Hematopoietic multipotent progenitor cell (in vitro differentiated cells): Measurements from ENCODE around the genes PGAP6, WFIKKN1 and METTL26.

- CAGE, long polyA plus RNA = no peak
These were observed 8.9 kb downstream of the RHBDF1 start for GRCh38 chr16:63594-63949.

- CAGE, long polyA plus RNA = no peak
These were observed 1.4 kb upstream of the MPG start for GRCh38 chr16:76565-77113.

GRCh38 chr16:82603-83424, 4.8 kb downstream of the MPG start:
- CAGE, long polyA plus RNA = no peak

DNA sequence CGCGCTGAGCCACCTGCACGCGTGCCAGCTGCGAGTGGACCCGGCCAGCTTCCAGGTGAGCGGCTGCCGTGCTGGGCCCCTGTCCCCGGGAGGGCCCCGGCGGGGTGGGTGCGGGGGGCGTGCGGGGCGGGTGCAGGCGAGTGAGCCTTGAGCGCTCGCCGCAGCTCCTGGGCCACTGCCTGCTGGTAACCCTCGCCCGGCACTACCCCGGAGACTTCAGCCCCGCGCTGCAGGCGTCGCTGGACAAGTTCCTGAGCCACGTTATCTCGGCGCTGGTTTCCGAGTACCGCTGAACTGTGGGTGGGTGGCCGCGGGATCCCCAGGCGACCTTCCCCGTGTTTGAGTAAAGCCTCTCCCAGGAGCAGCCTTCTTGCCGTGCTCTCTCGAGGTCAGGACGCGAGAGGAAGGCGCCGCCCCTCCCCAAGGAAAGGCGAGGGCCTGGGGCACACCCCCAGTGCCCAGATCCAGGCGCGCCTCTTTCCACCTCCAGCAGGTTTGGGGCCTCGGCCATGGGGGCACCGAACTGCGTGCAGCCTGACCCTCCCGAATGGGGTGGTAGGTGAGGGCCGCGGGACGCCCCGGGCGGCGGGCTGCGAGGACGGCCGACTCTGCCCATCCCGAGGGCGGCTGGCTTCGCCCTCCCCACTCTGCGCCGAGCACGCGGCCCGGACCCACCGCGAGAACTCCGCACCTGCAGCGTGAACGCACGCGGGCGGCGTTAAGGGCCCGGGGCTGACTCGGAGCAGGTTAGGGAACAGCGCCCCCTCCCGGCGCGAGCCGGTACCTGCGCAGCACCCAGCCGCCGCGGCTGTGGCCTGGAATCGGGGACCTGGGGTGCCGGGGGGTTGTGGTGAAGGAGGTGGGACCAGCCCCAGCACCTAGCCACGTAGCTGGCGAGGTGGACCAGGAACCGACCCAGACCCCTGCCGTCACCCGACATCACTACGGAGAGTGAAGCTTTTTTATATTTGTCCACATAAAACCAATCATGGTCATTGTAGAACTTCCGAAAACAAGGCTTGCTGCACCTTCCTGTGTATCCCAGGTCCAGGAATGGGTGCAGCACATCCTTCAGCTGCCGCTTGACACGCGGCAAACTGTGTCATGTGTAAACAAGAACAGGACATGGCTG, 923 bp downstream of the HBQ1 start:
- CAGE, long polyA plus RNA = no peak

DNA sequence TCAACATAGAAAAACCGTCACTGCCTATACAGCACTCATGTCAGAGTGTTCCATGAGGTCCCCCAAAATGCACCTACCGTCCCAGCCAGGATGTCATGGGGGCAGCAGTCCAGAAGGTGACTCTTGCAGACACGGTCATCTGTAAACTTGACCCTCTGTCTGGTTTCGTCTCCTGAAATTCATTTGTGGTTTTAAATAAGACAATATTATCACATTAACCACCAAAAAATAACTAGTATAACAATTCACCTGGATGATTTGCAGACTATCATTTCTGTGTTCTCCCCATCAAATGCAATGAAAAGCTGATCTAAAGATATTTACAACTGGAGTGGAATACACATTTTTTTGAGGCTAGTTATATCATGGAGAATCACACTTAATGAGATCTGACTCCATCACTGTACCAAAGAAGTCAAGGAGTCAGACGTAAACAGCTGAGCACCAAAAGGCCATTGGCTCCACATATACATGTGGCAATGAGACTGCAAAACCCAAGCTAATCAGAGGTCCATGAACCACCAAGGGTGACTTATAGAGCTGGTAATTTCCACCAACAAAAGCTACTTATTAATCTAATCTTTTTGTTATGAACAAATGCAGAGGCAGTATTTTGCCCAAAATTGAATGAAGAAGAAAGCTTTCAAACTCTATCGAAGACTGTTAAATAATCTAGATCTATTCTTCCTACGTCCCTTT, 1.9 kb downstream of the LUC7L start:
- CAGE, long polyA plus RNA = no peak

- CAGE, long polyA plus RNA = no peak
These were observed 712 bp upstream of the RGS11 start for GRCh38 chr16:276342-276969.

- CAGE, long polyA plus RNA = no peak
These were observed 746 bp upstream of the MRPL28 start for GRCh38 chr16:371001-371566.

GRCh38 chr16:378910-380070, 2.5 kb downstream of the PGAP6 start:
- CAGE, long polyA plus RNA = no peak

GRCh38 chr16:381782-382650, at the start of gene PGAP6:
Gene PGAP6 (minus strand): TSS chr16:381978.
- CAGE, long polyA plus RNA = no peak

DNA sequence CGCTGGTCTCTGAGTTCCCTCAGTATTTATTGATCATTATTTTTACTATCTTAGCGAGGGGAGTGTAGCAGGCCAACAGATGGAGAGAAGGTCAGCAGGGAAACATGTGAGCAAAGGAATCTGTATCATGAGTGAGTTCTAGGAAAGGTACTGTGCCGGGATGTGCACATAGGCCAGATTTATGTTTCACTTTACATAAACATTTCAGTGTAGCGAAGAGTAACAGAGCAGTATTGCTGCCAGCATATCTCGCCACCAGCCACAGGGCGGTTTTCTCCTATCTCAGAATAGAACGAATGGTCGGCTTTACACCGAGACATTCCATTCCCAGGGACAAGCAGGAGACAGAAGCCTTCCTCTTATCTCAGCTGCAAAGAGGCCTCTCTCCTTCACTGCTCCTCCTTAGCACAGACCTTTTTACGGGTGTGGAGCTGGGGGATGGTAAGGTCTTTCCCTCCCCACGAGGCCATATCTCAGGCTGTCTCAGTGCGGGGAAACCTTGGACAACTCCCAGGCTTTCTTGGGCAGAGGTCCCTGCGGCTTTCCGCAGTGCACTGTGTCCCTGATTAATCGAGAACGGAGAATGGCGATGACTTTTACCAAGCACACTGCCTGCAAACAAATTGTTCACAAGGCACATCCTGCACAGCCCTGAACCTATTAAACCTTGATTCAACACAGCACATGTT, 6.3 kb upstream of the PGAP6 start:
- CAGE, long polyA plus RNA = no peak

GRCh38 chr16:411172-412309, 9.9 kb downstream of the DECR2 start:
- CAGE, long polyA plus RNA = no peak

GRCh38 chr16:537742-538818, 10.6 kb downstream of the CAPN15 start:
- CAGE, long polyA plus RNA = no peak

DNA sequence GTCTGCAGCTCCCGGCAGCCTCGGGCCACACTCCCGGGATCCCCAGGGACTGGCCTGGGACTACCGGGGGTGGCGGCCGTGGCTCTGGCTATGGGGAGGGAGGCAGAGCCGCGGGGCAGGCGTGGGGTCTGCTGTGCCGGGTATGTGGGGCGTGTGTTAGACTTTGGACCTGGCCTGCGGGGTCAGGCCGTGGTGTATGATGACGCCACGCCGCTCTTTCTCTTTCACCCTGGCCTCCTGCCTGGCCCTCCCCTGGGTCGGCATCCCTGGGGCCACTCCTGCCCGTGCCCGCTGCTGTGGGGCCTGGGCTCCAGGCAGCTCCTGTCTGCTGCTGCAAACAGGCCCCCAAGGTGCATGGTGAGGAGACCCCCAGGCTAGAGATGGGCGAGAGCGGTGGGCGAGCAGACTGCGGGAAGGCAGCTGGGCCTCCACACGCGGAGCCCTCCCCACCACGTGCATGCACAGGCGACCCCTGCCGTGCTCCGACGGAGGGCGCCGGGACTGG, 15.8 kb downstream of the CAPN15 start:
- CAGE, long polyA plus RNA = no peak

DNA sequence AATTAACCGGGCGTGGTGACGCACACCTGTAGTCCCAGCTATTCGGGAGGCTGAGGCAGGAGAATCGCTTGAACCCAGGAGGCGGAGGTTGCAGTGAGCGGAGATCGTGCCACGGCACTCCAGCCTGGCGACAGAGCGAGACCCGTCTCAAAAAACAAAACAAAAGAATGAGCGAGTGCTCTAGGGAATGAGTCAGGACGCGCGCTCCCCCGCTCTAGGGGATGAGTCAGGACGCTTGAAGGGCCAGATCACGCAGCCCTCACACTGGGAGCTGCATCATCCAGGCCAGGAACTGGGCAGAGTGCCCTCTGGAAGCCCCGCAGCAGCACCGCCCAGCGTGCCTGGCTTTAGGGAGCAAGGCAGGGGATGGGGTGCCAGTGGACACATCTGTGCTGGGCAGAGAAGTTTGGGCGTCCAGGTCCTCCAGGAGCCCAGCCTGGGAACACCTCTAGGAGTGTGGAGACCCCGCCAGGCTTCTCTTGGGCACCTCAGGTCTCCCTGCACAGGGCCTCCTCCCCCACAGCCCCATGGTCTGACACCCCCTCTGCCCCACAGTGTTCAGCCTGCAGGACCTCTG, 3.9 kb upstream of the WFIKKN1 start:
- CAGE, long polyA plus RNA = no peak

DNA sequence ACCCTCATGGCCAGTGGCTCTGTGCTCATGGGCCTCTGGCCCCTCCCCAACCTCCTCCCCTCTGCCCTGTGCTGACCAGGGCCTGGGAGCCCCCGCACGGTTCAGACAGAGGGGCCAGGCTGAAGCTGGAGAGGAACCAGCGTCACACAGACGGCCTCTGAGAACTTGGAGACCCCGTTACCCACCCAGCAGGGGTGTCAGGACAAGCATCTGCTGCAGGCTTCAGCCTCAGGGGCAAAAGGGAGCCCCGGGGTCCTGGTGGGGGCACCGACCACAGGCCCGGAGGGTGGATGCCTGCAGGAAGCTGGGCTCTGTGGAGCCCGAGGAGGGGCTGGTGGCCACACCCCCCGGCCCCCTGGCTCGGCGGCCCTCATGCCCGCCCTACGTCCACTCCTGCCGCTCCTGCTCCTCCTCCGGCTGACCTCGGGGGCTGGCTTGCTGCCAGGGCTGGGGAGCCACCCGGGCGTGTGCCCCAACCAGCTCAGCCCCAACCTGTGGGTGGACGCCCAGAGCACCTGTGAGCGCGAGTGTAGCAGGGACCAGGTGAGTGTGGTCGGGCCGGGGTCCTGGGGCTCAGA, at the start of gene WFIKKN1:
Gene WFIKKN1 (plus strand): TSS at position 104 of the 578 bp plus-strand sequence.
- CAGE, long polyA plus RNA = no peak

DNA sequence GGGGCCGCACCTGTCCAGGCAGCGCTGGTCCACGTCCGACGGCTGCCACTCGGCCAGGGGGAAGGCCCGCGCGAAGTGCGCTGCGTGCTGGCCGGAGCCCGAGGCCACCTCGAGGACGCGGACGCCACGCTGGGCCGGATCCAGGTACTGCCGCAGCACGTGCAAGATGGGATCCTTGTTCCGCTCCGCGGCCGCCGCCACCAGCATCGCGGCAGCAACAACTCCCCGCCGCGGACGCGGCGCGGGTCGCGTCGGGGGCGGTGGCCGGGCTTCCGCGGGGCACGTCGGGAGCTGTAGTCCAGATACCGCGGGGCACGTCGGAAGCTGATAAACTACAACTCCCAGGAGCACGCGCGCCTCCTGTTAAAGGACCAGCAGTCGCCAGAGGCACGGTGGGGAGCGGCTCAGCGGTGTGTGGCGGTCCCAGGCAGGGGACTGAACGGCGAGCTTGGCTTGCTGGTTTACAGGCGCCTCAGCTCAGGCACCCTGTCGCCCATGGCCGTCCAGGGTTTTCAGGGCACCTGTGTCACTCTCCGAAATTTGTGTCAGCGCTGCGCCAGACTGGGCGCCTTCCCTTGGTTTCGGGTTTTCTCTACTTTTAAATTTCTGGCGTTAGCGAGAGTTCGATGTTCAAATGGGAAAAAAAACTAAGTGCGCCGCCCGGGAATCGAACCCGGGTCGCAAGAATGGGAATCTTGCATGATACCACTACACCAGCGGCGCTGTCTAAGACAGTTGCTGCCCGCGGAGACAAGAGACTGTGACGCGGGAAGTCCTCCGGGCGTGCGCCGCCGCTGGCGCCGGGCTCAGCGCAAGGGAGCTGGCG, at the start of gene METTL26:
Gene METTL26 (minus strand): TSS at position 222 of the 826 bp plus-strand sequence.
- CAGE, long polyA plus RNA = start-site peak on the minus strand centred at position 206 of the sequence, 116 bp wide, 3,148 reads

DNA sequence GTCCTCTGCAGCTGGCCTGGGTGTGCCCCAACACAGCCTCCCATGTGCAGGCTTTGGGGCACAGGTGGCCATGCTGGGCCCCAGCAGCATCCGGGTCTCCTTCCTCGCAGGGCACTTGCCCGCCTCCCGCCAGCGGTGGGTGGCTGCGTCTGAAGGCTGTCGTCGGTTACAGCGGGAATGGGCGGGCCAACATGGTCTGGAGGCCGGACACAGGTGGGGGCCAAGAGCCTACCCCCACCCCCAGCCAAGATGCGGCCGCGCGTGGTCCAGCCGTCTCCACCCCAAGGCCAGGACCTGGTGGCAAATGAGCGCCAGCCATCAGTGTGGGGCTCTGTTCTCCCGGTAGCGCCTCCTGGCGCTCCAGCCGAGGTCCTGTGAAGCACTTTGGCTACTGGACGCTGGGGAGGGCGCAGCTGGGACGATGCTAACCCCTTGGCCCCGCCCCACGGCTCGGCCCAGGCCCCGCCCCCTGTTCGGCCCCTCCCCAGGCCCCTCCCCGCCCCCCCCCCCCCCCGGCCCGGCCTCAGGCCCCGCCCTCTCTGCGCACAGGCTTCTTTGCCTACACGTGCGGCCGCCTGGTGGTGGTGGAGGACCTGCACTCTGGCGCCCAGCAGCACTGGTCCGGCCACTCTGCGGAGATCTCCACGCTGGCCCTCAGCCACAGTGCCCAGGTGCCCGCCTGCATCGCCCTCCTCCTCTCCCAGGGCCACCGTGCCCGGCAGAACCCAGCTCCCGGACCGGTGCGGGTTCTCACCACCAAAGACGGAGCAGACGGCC, 7.2 kb upstream of the RHOT2 start:
- CAGE, long polyA plus RNA = no peak

DNA sequence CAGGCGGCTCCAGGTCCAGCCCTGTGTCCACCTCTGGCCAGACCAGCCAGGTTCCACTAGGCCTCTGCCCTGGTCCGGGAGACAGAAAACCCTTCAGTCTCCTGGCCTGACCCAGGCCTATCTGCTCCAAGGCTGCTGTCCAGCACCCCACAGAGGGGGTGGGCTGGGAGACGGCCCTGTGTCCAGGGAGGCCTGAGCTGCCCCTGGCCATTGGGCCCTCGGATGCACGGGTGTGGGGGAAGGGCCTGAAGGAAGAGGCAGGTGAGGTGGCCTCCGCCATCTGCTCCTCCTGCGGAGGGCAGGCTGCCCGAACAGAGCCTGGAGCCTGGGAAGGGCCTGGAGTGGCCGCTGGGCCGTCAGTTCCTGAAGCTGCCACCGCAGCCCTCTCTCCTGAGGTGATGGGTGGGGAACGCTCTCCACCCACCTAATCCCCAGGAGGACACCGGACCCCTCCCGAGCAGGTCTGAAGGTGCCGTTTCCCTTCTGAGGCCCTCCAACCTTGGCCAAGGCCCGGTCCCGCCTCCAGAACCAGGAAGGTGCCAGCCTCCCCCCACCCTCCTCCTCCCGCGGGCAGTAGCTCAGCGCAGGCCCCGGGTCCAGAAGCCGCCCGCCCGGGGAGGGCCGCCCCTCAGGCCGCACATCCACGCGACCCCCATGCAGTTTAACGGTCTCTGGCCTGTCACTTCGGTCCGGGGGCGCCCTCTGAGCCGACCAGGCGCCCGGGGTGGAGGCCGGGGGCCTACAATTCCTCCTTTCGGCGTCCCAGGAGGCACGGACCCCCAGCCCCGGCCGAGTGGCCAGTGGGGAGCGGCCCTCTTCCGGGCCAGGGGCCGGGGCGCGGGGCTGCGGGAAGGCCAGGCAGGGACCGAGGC, 892 bp downstream of the FBXL16 start:
- CAGE, long polyA plus RNA = no peak

DNA sequence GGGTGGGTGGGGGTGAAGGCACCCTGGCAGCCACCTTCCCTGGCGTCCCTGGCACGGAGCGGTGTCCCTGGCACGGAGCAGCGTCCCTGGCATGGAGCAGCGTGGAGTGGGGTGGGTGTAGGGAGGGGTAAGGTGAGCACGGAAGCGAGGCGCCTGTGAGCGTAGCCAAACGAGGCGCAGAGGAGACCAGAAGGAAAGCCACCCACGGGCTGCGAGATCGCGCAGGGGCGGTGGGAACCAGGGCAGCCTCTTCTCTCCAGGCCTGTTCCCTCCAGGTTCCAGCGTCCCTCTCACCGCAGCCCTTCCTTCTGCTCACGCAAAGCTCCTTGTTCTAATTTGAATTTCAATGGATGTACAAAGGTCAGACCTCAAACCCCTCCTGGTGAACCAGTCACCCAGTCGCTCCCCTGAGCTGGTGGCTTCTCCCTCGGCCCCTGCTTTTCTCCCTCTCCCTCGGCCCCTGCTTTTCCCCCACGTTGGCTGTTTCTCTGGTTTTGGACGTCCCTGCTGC, 8.7 kb upstream of the MSLN start:
- CAGE, long polyA plus RNA = no peak

DNA sequence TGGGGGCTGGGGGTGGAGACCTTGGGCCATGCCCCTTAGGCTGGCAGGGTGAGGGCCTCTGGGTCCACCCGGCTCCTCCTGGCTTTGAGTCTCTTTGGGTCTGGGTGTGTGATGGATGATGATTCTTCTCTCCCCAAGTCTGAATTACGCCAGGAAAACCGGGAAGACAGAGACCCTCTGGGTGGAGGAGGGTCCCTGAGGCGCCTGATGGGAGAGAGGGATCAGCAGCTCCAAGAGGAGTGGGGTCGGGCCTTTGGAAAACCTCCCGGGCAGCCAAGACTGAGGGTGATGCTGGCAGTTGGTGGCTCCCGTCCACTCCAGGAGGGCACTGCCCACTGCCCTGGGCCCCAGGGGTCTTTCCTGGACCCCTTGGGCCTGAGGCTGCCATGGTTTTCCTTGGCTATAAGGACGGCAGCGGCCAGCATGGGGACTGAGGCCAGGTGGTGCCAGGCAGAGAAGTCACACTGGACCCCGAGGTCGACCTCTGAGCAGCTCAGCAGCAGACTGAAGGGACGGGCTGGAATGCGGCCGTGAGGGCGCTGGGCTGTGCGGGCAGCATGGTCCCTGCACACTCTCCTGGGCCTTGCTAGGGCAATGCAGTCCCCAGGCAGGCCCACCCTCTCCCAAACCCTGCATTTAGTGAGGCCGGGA, 55.4 kb upstream of the GNG13 start:
- CAGE, long polyA plus RNA = no peak